Iris pigment epithelial cell (primary cell): Measurements from ENCODE around the genes GOLGA8K and ARHGAP11A.

GRCh38 chr15:29677170-29677480, 106.3 kb upstream of the ENTREP2 start:
- RRBS, result no CpG with 5 or more reads among the region's 5 CpGs

GRCh38 chr15:29686993-29687732, 116.4 kb upstream of the ENTREP2 start:
- RRBS, result no CpG with 5 or more reads among the region's 16 CpGs

DNA sequence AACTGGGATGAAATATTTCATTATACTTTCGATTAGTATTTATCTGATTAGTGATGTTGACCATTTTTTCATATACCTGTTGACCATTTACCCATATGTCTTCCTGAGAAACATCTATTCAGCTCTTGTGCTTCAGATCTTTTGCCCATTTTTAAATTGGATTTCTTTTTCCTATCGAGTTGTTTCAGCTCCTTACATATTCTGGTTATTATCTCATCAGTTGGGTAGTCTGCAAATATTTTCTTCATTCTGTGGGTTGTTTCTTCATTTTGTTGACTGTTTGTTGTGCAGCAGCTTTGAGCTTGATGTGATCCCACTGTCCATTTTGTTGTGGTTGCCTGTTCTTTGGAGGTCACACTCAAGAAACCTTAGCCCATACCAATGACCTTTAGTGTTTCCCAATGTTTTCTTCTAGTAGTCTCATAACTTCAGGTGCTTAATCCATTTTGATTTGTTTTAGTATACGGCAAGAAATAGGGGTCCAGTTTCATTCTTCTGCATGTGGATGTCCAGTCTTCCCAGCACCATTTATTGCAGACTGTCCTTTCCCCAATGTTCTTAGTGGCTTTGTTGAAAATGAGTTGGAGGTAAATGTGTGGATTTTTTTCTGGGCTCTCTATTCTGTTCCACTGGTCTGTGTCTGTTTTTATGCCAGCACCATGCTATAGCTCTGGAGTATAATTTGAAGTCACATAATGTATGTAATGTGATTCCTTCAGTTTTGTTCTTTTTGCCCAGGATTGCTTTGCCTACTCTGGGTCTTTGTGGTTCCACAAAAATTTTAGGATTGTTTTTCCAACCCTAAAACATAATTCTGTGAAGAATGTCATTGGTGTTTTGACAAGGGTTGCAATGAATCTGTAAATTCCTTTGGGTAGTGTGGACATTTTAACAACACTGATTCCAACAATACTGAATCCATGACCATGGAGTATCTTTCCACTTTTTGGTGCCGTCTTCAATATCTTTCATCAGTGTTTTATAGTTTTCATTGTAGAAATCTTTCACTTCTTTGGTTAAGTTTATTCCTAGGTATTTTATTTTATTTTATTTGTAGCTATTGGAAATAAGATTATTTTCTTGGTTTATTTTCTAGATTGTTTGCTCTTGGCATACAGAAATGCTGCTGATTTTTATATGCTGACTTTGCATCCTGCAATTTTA, 30.1 kb downstream of the TJP1 start:
- RRBS, result no CpG with 5 or more reads among the region's 4 CpGs

GRCh38 chr15:30477574-30478542, 63.8 kb upstream of the GOLGA8R start:
- RRBS, result no CpG with 5 or more reads among the region's 13 CpGs

DNA sequence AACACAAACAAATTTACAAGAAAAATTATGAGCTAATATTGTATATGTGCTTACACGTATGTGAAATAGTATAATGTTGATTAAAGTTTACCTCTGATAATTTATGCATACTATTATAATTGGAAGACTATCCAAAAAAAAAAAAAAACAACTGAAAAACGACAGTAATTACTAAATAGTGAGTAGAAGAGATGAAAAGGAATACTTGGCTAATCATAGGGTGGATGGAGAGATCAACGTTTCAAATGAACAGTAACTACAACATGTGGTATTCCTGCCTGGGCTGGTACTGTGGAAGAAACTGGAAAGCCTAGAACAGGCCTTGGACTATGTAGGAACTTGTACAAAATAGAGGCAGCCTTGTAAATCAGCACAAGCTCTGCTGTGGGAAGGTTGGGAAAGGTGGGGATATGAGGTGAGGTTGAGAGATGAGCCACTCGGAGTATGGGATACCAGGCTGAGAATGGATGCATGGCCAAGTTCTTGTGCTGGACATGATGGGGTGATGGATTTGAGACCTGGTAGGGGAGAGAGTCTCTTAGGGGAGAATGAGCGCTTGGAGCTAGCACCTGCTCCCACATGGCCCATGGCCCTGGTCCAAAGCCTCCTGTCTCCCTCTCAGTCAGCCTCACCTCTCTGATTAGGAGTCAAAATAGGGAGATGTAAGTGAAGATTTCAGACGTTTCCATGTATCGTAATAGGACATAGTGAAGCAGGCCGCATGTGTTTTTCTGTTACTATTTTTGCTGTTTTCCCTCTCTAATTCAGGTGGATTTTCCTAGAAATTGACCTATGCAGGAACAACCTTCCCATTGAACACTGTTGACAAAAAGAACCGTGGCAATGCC, 74.4 kb downstream of the GOLGA8H start:
- RRBS, result no CpG with 5 or more reads among the region's 9 CpGs

GRCh38 chr15:30961797-30962867, 29.3 kb downstream of the MTMR10 start:
- RRBS, result no CpG with 5 or more reads among the region's 6 CpGs

- RRBS, result no CpG with 5 or more reads among the region's 3 CpGs
Measured at GRCh38 chr15:30999767-31000347, 8.4 kb upstream of the MTMR10 start.

- RRBS, result no CpG with 5 or more reads among the region's 1 CpG
Measured at GRCh38 chr15:31254247-31254667, 72.4 kb upstream of the KLF13 start.

DNA sequence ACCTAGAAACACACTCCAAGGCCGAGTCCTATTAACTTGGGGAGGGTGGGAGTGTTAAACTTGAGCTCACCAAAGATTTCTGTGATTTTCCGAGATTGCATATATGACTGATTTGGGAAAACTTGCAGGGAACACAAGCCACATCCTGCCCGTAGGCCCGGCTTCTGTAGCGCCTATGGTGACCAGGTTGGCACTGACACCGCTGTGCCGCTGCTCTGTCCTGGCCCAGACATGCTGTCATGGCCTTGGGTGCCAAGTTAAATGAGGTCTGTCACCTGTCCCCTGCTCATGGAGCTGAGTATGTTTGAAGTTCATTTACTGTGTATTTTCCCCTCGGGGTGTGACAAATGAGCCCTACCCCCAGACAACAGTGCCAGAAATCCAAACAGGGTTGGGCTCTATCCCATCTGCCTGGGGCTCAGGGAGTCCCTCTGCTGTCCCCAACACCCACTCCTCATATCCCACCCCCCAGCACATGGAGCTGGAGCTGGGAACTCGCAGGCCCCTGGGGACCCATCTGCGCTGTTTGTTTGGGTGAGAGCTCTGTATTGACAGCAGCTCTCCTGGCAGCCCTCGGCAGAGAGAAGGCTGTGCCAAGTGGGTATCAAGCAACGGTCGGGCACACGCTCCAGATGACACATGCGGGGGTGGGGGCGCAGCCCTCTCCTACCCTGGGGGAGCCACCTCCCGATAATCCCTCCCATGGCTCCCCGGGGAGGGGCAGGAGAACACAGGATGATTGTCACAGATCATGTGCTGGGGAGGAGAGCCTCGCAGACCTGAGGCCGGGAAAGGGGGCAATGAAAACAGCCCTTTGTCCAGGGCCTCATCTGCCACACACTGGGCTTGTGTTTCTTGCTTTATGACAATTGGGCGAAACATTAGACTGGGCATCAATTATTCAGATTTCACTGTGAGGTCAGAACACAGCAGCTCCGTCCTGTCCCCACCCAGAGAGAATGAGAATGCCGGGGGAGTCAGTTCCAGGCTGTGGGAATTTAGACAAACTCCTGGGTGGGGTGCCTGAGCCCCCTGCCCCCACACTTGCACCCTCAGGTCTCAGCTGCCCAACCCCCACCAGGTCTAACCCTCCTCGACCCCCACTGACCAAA, 46.7 kb upstream of the KLF13 start:
- RRBS, result 13% methylated on average over 3 of the region's 24 CpGs

- RRBS, result no CpG with 5 or more reads among the region's 6 CpGs
Measured at GRCh38 chr15:31343662-31344106, 17.0 kb downstream of the KLF13 start.

DNA sequence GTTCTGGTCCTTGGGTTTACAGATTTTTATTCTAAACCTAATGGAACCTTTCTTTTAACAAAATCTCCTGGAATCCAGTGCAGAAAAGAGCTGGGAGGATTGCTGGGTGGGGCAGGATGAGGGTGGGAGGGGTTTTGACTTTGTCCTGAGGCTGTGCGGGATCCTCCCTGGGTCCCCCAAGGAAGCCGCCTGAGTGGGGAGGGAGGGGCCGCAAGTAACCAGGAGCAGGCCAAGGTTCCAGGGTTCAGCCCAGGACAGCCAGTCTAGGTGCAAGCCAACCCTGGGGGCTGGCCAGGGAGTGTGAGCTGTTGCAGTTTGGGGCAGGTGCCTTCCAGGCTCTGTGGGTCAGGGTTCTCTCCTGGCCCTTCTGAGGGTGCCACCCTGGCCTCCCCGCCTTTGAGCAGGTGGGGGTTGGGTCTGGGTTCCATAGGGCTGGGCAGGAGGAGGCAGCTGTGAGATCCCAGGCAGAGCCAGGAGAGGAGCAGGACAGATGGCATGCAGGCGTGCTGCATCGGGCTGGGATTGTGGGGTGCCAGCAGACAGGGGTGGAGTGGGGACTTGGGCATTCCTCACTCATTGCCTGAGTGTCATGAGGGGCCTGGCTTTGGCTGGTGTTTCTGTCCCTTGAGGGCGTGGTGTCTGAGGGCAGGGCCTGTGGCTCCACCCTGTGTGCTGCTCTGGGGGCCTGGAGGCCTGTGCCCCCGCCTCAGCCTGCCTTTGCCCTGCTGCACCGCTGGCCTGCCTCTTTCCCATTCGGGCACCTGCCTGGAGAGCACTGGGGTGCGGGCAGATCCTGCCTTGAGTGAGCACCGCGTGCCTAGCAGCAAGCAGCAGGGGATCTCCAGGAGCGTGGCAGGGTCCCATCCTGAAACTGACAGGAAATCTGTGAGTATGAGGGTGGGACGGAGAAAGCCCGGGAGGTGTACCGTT, 18.3 kb downstream of the KLF13 start:
- RRBS, result no CpG with 5 or more reads among the region's 17 CpGs

GRCh38 chr15:31367646-31368071, 41.0 kb downstream of the KLF13 start:
- RRBS, result no CpG with 5 or more reads among the region's 10 CpGs

- RRBS, result no CpG with 5 or more reads among the region's 28 CpGs
Measured at GRCh38 chr15:31373690-31374980, 47.5 kb downstream of the KLF13 start.

DNA sequence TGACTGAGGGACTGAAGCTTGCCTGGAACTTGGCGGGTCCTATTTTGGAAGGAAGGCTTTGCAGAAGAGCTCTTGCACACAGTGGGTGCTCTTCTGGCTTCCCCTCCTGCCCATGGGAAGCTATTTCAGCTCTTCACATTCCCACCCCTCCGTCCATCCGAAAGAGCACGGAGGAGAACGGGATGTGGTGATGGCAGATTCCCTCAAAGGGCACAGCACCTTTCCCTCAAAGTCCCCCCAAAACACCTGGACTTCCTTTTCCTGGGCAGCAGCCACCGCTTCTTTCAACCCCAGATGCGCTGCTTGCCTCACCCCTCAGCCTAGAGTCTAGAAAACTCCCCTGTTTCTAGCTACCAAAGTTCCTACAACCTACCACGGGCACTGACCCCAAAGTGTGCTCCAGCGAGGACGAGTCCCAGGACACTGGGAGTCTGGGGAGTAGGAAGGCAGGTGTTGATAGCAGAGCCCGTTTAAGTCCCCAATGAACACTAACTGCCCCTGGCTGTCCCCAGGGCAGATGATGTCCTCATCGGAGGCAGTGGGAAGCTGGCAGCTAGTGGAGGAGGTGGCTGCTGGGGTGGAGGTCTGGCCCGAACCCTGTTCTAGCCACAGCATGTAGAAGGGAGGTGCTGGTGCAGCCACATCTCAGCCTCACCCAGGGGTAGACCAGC, 51.5 kb downstream of the KLF13 start:
- RRBS, result no CpG with 5 or more reads among the region's 13 CpGs

DNA sequence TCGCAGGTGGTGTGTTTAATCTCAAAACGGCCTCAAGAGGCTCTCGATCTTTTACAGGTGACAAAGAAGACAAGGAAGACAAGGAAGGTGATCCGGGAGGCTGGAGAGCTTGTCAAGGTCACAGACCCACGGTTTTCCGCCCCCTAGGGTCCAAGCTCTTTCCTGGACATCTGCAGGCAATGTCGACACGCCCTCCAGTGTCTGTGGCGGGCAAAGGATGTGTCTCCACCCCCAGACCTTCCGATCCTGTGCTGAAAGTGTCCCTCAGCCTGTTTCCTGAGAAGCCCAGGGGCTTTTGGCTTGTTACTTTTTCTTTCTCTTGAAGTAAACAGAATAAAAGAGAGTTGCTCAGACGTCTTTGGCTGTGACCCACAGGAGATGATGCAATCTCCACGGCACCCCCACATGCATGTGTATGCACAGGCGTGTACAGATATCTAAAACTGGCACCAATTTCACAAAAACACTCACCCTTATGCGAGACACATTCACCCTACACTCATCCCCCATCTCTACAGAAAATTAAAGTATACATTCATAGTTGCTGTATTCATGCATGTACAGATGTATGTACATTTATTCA, 108.8 kb downstream of the KLF13 start:
- RRBS, result no CpG with 5 or more reads among the region's 14 CpGs

DNA sequence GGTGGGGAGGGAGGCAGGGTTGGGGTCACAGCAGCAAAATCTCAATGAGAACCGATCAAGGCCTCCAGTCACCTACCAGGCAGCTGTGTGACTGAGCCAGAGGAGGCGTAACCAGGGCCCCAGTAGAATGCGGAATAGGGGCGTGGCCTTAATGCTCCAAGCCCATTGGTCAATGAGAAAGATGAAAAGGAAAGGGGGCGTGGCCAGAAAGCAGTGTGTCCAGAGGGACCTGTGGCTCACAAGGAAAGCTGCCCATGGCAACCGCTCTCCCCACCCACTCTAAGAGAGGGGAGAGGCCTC, at the start of gene GOLGA8K:
TSS of gene GOLGA8K (minus strand) at position 93 of the 300 bp plus-strand sequence.
- RRBS, result no CpG with 5 or more reads among the region's 6 CpGs

GRCh38 chr15:32614735-32615968, at the start of gene ARHGAP11A:
ARHGAP11A (plus strand) TSS chr15:32615504.
- RRBS, result no CpG with 5 or more reads among the region's 60 CpGs

- RRBS, result no CpG with 5 or more reads among the region's 10 CpGs
Measured at GRCh38 chr15:32636201-32637314, 5.0 kb upstream of the SCG5 start.

DNA sequence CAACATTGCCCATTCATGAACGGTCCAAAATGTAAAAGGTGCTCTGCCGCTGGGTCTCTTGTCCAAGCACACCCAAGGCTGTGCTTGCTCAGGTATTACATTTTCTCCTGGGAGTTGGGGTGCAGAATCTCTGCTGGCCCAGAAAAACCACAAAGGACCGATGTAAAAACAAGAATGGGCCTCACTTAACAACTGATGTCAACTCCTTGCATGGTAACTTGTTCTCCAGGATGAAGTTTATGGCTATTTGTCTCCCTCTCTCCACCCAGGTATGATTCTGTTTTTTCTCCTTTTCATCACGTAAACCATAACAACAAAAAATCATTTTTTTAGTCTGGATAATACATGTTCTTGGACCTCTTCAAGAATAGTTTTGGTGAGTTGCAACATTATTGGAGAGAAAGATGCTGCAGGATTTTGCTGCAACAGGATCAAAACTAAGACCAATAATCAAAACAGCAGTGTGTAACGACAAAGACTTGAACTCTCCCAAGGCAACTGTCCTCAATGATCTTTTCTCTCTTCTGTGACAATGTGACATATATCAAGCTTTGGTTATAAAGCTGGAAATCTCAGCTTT, 55.7 kb downstream of the GREM1 start:
- RRBS, result no CpG with 5 or more reads among the region's 5 CpGs